ENCODE measurements around the genes H2AX and USP2.

DNA sequence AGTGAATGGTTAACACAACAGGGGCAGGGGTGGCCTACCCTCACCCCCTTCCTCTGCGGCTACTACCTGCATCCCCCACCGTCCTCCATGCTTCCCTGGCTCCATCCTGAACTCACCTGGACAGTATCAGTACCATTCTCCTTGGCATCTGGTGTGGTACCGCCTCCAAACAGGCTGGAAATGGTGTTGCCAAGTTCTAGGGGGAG, 7.7 kb downstream of the HYOU1 start:
- RAMPAGE, total RNA: no peak

DNA sequence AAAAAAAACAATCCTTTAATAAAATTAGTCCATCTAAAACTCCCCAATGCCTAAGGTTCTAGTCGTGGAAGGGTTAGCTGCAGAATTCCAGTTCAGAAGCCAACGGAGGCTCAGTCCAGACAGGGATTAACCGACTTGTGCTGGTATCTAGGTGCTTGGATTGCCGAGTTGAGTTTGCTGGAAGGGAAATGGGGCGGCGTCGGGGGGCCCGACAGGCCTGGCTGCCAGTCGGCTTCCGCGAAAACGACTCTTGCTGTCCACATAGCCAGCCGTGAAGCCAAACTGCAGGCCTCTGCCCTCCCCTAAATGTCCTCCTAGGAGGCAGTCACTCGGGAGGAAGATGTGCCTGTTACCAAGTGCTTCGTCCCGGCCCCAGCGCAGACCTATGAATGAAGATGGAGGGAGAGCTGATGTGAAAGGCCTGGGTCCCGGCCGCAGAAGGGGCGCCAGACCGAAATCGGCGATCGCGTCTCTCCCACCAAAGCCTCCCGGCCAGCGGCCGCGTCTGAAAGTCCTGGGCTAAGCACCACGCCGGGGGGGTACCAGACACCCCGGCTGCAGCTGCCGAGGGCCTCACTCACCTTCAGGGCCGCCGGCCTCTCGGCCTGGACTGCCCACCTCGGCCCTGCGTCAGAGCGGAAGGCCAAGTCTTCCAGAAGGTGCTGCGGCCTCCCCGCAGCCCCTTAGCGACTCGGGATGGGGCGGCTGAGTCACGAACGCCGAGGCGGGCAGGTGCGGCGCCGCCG, 1.2 kb downstream of the H2AX start:
- RAMPAGE, total RNA: no peak

GRCh38 chr11:119094625-119095536, at the start of gene H2AX:
Gene H2AX (minus strand): TSS chr11:119095465.
- RAMPAGE, total RNA: no peak

DNA sequence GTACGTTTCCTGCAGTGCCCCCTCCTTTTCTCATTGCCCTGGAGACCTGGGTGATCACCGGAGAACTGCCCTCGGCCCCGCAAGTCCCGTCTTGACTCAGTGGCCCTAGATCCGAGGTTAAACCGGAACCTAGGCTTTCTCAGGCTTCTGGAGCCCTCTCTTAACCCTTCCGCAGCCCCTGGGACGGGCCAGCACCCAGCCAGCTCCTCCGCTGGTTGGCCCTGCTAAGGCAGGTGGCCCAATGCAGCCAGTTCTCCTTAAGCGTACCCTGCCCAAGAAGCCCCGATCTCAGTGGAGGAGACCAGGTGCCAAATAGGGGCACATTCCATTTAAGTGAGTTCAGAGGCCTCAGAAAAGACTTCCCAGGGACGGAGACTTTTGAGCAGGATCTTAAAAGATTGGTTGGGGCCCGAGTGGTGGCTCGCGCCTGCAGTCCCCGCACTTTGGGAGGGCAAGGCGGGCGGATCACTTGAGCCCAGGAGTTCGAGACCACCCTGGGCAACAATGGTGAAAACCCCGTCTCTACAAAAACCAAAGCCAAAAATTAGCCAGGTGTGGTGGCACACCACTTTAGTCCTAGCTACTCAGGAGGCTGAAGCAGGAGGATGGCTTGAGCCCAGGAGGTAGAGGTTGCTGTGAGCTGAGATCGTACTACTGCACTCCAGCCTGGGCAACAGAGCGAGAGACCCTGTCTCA, 926 bp downstream of the NLRX1 start:
- RAMPAGE, total RNA: no peak

GRCh38 chr11:119206466-119207673, 731 bp downstream of the CBL start:
- RAMPAGE, total RNA: no peak

GRCh38 chr11:119309622-119309821, 7.4 kb downstream of the MCAM start:
- RAMPAGE, total RNA: no peak

GRCh38 chr11:119315074-119316173, 1.5 kb downstream of the MCAM start:
- RAMPAGE, total RNA: no peak

DNA sequence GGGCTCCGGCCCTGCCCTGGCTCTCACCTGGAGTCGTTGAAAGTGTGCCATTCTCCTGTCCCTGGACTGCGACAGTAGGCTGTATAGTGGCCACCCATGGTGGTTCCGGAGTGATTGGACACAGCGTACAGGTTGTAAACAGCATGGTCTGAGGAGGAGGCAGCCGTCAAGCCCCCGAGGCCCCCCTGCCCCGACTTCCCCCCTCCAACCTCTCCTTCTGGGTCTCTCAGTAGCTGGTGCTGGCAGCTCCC, 10.6 kb upstream of the MFRP start:
- RAMPAGE, total RNA: no peak

DNA sequence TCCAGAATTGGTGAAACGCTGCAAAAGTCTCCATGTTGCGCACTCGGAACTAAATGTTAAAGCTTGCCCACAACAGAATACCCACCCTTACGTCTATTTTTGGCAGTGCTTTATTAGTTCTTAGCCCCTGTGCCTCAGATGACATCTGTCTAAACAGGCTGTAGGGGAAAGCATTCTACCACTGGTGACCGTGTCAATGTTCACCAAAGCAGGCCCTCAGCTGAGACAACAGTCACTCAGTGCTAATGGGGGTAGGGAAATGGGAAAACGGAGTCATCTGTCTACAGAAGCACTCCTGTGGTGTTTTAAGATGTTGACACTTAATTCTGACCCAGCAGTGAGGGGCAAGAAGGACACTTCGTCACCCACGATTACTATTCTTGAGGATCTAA, 15.4 kb upstream of the MFRP start:
- RAMPAGE, total RNA: no peak

GRCh38 chr11:119380864-119382264, at the start of gene USP2:
Gene USP2 (minus strand): TSS chr11:119381690.
- RAMPAGE, total RNA: no peak

DNA sequence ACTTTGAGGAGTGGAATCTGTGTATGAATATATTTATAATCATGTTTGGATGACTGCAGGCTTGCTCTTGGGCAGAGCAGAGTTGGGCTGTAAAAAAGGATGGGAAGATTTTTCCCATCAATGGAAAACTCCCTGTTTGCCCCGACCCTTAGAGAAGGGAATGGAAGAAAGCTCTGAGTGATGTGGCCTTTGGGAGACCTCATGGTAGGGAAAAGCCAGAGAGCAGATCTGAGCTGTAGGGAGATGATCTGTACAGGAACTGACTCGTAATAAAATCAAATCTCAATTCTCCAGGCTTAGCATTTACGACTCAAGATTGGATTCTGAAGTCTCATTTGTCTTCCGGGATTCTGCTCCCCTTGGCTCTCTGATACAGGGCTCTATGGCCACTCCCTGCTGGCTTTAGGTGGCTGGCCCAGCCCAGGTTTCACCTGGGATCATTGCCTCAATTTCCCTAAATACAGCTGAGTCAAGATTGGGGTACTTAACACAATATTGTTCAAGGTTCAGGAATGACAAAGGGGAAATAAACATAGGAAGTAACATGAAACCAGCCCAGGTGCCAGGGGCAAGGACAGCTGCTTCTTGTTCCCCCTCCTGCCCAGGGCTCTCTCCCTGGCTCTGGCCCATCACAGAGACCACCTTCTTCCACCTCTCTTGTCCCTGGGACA, 38.3 kb upstream of the THY1 start:
- RAMPAGE, total RNA: no peak

DNA sequence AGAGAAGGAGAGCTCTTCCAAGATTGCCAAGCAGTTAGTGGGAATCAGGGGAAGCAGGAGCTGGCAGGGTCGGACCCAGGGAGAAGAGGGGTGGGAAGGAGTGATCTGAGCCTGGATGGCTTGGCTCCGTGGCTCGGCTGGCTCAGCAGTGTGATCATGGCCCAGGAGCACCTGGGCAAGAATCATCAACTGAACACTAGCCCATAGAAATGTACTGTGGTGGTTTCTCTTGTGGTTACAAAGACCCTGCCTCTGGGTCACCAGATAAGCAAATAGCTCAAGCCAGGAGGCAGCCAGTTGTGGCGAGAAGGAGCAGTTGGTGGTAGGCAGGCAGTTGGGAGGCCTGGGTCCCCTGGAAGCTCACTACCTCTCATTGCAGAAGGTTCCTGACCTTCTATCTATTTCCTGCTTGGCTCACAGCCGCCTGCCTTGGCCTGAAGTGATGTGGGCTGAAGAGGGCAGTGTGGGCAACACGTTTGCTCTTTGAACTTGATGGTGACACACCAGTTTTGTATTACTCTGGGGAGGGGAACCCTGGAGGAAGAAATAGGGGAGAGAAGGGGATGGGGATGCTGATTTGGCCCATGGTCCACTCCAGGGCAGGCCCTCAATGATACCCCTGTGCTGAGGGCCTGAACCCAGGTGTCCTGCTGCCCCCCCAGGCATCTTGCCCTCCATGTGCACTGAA, 34.7 kb downstream of the NECTIN1 start:
- RAMPAGE, total RNA: no peak

- RAMPAGE, total RNA: no peak
These were observed 32.3 kb downstream of the NECTIN1 start for GRCh38 chr11:119696353-119697499.

GRCh38 chr11:119723662-119724371, 5.2 kb downstream of the NECTIN1 start:
- RAMPAGE, total RNA: no peak

DNA sequence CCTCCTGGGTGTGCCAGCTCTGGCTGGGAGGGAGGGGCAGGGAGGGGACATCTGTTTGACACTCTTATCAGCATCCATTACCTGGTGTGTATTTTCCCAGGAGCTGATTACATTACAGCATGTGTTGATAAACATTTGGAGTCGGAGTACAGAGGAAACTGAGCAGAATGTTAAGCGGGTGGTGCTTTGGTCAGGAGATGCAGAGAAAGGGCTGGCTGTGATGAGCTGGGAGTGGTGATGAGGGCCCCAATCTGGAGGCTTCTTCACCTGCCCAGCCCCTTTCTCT, 11.1 kb upstream of the NECTIN1 start:
- RAMPAGE, total RNA: no peak

GRCh38 chr11:120132141-120132781, 5.7 kb downstream of the TRIM29 start:
- RAMPAGE, total RNA: no peak

- RAMPAGE, total RNA: no peak
These were observed 25.5 kb upstream of the OAF start for GRCh38 chr11:120185052-120186029.

DNA sequence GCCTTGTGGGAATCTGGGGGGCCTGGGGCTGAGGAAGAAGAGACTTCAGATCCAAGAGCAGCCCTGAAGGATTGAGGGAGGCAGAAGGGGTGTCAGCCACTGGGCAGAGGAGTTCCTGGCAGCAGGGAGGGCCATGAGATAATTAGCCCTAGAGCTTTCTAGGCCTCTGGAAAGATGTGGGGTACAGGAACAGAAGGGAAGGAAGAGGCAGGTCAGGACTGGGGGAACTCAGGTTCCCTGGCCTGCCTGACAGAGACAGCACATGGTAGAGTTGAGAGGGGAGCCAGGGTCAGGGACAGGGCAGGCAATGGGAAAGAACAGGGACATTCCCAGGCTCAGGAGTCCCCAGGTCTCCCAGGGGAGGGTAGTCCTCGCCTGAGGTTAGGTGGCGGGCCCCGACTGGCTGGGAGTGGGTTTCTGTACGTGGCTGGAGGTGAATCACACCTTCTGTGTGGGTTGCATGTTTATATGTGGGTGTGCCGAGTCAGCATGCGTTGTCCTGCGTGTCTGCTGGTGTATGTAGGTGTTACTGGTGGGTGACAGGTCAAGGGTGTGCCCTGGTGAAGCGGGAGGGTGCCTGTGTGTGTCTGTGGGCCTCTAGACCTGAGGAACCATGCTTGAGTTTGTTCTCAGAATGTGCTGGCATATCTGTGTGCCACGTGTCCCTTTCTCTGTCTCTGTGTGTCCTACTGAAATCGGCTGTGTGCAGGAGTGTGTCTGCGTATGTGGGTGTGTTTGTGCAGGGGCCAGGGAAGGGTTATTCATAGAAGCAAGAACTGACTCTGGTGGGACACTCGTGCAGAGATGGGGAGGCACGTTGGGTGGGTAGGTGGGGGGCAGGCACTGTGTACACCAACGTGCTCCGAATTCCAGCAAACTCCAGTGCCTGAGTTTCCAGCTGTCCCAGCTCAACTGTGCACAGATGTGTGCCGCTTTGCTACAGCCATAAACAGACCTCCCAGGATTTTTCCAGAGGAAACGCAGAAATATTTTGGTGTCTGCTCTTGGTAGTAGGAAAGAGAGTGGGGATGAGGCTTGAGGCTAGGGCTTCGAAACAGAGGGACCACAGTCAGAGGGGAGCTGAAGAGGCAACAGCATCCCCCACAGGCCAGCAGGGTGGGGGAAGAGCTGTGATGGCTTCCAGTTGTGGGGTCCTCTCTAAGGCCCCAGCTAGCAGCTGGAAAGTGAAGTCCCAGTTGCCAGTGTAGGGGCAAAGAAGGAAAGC, 23.9 kb upstream of the OAF start:
- RAMPAGE, total RNA: no peak

- RAMPAGE, total RNA: no peak
These were observed 1.2 kb downstream of the OAF start for GRCh38 chr11:120211949-120212597.

GRCh38 chr11:120271505-120272042, 31.6 kb downstream of the POU2F3 start:
- RAMPAGE, total RNA: no peak

All from foreskin keratinocyte (primary cell).